Mononuclear cell (primary cell): Measurements from ENCODE around the gene DBN1.

DNA sequence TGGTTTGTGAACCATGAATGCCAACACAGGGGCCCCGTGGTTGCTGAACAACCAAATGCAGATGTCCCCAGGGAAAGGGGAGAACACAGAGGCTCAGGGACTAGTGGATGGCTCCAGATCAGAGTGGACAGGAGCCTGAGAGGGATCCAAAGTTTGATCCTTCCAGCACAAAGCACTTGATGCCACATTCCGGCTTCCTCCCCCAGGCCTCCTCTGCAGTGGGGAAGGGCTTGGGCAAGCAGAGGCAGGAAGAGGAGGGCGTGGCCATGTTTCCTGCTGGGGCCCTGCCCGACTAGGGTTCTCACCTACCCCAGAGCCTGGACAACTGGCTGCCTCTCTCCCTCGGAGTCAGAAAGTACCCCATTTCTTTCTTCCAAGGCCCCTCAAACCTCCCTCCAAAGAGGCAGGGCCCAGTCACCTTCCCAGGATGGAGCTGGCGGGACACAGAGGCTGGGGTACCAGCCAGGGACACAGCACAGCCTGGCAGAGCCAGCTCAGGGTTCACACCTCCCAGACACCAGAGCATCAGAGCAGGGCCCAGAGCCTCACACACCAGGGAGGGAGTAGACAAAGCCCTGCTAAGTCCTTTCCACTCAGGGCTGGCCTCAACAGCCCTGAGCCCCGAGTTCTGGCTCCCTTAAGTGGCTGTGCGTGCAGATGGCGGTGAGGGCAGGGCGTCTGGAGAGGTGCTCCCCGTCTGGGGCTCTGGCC lies 4.3 kb upstream of the RNF44 start:
- RRBS = no CpG with 5 or more reads among the region's 11 CpGs

DNA sequence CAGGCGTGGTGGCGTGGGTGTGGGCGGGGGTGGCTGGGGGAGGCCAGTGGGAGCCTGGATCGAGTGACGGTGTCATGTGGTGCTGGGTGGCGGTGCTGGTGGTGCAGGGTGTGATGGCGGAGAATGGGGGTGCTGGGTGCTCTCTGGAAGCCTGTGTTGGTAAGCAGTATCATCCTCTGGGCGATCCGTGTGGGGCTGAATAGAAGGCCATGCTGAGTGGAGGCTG lies 27.0 kb downstream of the CDHR2 start:
- RRBS = no CpG with 5 or more reads among the region's 9 CpGs

DNA sequence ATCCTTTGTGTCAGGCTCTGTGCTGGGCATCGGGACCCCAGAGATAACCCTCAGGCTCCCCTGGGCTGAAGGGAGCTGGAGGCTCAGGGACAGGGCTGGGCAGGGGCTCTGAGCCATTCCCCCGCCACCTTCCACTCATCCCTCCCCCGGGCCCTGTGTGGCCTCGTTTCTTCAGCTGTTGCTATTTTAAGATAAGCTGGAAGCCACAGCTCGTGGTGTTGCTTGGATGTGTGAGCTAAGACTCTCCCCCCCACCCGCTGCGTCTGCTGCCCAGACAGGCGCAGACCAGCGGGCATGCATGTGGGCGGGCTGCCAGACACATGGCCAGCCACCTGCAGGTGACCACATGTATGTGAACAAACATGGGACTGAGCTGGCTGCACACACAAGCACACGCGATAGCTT lies 8.7 kb downstream of the SNCB start:
- RRBS = no CpG with 5 or more reads among the region's 12 CpGs

- RRBS = no CpG with 5 or more reads among the region's 5 CpGs
Observed at GRCh38 chr5:176628977-176629240, 1.4 kb downstream of the SNCB start.

DNA sequence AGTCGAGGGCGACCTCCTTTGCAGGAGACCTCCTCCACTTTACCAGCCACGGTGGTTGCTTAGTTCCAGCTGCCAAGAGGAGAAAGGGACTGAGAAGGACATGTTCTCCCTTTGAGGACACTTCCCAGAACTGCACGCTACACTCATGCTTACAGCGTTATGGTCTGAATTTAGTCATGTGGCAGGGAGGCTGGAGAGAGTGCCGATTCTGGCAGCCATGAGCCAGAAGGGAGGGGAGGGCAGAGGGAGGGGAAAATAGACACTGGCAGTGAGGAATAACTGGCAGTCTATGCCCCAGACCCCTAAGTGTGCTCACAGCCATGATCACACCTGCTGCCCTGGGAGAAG lies 47.8 kb downstream of the TSPAN17 start:
- RRBS = no CpG with 5 or more reads among the region's 6 CpGs

- RRBS = no CpG with 5 or more reads among the region's 6 CpGs
Observed at GRCh38 chr5:177087681-177088061, 956 bp downstream of the FGFR4 start.

GRCh38 chr5:177089109-177089815 lies 2.5 kb downstream of the FGFR4 start:
- RRBS = no CpG with 5 or more reads among the region's 8 CpGs

GRCh38 chr5:177209520-177210012 lies 76.0 kb downstream of the NSD1 start:
- RRBS = no CpG with 5 or more reads among the region's 4 CpGs

DNA sequence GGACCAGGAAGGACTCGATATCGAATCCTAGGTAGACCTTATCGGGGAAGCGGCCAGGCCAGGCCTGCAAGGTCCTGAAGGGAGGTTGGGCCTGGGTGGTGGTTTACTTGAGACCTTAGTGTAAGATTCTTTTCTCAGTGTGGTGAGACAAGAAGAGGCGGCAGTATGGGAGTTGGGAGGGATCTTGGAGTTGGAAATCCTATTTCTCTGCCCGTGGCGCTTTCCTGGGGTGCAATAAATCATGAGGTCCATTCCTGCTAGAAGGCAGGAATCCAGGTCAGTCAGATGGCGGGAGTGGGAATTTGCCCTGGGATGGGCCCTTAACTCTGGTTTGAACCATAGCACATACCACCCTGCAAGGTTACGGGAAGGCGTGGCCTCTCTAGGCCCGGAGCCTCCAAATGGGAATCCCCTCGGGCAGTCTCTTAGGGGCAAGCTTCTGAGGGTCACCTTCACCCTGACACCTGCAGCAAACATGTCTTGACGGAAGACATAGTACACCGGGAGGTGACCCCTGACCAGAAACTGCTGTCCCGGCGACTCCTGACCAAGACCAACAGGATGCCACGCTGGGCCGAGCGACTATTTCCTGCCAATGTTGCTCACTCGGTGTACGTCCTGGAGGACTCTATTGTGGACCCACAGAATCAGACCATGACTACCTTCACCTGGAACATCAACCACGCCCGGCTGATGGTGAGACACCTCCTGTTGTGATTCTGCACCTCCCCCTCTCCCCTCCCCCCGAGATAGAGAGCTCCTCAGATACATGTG lies 743 bp downstream of the PRELID1 start:
- RRBS = 14% methylated on average over 2 of the region's 24 CpGs

DNA sequence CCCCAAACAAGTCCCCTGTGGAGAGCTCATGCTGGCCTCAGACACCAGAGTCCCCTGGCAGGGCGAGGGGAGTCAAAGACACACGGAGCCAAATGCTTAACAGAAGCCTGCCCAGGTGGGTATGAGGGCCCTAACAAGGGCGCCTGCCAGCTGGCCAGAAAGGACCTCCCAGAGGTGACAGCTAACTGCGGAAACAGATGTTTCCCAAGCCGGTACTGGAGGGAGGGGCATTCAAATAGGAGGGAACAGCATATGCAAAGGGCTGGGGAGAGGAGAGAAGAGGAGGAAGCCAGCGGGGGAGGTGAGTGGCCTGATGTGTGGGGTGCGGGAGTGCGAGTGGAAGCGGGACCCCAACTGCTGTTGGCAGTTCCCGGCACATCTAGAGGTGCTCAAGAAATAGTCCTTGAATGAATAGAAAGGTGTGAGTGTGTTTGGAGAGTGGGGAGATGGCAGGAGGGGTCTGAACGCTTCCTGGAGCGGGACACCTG lies 858 bp downstream of the MXD3 start:
- RRBS = 0% methylated on average over 1 of the region's 12 CpGs

- RRBS = no CpG with 5 or more reads among the region's 10 CpGs
Observed at GRCh38 chr5:177317328-177318075, 5.8 kb upstream of the MXD3 start.

- RRBS = 17% methylated on average over 5 of the region's 47 CpGs
Observed at GRCh38 chr5:177331244-177332447, 19.8 kb downstream of the LMAN2 start.

- RRBS = 69% methylated on average over 6 of the region's 17 CpGs
Observed at GRCh38 chr5:177371845-177372971, 12.0 kb upstream of the SLC34A1 start.

- RRBS = no CpG with 5 or more reads among the region's 9 CpGs
Observed at GRCh38 chr5:177428553-177429088, 2.1 kb downstream of the GRK6 start.

DNA sequence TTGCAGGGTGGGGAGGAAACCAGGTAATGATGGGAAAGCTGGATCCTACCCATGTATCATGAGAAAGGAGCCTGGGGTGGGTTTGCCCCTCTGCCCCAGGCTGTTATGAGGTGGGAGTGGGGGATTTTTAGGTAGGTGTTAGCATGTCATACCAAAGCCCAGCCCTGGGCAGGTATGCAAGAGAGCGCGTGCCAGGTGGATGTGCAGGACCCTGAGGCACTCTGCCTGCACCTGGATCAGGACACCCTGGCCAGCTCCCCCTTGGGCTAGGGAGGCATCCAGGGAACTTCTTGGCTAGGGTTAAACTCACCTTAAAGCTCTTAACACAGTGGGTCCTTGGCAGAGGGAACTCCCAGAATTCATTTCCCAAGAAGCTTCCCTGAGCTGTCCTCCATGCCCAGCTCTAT lies 2.5 kb upstream of the PRR7 start:
- RRBS = no CpG with 5 or more reads among the region's 2 CpGs

DNA sequence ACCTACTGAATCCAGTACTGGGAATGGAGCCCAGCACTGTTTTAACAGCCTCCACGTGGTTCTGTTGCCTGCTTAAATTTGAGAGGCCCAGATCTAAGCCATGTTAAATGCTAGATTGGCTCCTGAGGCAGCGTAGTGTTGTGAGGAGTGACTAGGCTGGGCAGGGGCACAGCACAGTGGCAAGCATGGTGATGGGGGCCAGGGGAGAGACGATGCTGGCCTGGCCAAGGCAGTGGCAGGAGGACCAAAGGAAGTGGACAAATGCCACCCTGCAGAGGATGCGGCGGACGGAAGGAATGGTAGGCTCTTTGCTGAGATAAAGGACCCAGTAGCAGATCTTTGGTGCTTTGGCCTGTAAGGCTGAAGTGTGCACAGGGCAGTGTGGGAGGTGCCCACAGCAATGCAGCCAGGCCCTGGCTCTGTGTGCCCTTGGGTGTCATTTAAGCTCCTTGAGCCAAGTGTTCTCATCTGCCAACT lies 4.3 kb downstream of the PRR7 start:
- RRBS = no CpG with 5 or more reads among the region's 6 CpGs

DNA sequence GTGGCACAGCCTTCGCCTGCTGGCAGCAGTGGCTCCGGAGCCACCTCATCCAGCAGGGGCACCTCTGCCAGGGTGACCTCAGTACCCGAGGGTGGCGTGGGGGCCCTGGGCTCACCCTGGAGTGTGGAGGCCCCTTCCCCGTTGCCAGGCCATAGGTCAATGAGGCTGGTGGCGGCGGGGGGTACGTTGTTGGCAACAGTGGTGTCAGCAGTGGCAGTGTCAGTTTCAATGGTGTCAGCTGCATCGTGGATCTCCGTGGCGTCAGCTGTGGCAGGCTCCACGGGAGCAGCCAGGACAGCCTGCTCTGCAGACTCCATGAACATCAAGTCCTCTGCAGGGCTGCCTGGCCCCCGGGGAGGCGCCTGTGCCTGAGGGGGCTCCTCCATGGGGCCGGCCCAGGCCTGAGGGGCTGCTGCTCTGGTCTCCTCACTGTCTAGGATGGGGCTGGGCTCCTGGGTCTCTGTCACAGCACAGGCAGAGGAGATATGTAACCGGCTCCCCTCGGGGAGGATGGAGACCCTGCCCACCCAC lies 11.7 kb downstream of the PRR7 start:
- RRBS = no CpG with 5 or more reads among the region's 17 CpGs

- RRBS = 2% methylated on average over 33 of the region's 80 CpGs
Observed at GRCh38 chr5:177473384-177474134, at the start of gene DBN1. TSS of gene DBN1 (minus strand) at chr5:177473634.

- RRBS = 97% methylated on average over 3 of the region's 38 CpGs
Observed at GRCh38 chr5:177491302-177491883, 6.0 kb downstream of the PDLIM7 start.

DNA sequence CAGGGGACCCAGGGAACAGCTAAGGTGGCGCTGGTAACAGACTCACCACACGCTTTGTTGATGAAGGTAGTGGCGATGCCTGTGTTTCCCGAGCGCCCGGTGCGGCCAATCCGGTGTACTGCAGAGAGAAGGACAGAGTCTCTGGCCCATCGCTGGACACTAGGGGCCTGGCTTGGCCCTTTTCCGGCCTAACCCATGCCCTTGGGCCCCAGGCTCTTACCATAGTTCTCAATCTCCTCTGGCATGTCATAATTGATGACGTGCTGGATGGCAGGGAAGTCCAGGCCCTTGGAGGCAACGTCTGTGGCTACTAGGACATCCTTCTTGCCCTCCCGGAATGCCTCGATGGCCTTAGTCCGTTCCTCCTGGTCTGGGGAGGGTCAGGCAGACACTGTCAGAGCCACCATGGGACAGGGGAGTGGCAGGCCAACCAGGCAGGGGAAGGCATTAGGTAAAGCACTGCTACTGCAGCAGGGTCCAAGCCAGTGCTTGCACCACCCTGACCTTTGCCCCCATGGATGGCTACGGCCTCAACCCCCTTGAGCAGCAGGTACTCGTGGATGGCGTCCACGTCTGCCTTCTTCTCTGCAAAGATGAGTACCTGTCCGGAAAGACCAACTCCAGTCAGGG lies 2.8 kb upstream of the DOK3 start:
- RRBS = 98% methylated on average over 3 of the region's 20 CpGs